Astrocyte (in vitro differentiated cells and primary cell): ENCODE results near the gene ADM.

DNA sequence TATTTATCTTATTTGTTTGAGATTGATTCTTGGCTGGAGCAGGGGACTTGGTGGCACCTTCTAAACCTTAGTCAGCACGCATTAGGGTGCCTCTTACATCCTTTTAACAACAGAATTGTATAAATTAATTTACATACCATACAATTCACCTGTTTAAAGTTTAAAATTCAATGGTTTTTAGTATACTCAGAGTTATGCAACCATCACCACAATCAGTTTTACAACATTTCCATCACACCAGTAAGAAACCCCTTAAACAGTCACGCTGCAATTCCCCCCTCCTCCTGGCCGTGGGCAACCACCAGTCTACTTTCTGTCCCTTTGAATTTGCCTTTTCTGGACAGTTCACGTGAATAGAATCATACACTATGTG lies 20.2 kb upstream of the SWAP70 start:
- PRO-cap = no peak
- RRBS, 2 experiments = no CpG with 5 or more reads among the region's 4 CpGs

- PRO-cap = no peak
- RRBS, 2 experiments = 3 to 6% methylated on average over 5 to 6 of the region's 11 CpGs
Observed at GRCh38 chr11:9664838-9665206, 945 bp downstream of the SWAP70 start.

GRCh38 chr11:9688409-9689642 lies 24.9 kb downstream of the SWAP70 start:
- PRO-cap = no peak
- RRBS, 2 experiments = no CpG with 5 or more reads among the region's 9 CpGs

DNA sequence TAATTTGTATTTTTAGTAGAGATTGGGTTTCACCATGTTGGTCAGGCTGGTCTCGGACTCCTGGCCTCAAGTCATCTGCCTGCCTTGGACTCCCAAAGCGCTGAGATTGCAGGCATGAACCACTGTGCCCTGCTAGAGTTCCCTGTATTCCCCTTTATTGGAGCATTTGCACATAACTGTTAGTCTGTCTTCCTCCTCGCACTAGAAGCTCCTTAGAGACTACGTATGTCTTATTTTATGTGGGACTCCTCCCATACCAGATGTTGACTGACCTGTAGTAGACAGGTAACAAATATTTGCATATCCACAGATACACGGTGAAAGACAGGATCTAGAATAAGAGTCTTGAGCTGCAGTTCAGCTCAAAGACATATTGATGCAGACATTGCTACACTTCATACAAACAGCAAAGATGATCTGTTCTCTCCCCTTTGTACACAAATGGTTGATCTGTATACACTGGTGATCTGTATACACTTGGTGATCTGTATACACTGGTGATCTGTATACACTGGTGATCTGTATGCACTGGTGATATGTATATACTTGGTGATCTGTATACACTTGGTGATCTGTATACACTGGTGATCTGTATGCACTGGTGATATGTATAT lies 40.8 kb downstream of the SWAP70 start:
- PRO-cap = no peak
- RRBS, 2 experiments = no CpG with 5 or more reads among the region's 5 CpGs

DNA sequence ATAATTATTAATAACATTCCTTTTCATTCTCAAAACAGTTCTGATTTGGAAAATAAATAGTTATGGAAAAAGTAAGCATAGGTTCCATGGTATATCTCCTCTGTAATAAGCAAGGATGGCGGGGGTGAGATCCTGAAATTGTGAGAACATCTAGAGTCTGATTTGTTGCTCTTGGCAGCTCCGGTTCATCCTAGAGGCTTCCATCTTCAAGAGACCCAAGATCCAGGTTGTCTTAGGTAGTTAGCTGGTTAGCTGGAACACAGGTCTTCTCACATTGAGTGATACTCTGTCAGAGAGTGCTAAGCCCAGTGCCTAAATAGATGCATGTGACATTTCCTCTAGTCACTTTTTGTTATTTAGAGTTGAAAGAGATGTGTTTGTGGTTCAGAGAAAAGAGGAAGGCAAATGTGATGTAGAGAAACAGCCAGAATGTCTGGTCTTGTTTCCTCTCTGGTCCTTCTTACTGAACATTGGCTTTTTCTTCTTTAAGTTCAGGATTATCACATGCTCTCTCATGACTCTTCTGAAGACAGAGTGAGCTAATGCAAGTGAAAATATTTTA lies 75.2 kb downstream of the SWAP70 start:
- PRO-cap = no peak
- RRBS, 2 experiments = no CpG with 5 or more reads among the region's 2 CpGs

- PRO-cap = no peak
- RRBS, 2 experiments = no CpG with 5 or more reads among the region's 3 CpGs
Observed at GRCh38 chr11:9767978-9768367, 104.1 kb downstream of the SWAP70 start.

GRCh38 chr11:10164728-10165360 lies 129.2 kb downstream of the SBF2 start:
- PRO-cap = no peak
- RRBS, 2 experiments = no CpG with 5 or more reads among the region's 2 CpGs

- PRO-cap = no peak
- RRBS, 2 experiments = no CpG with 5 or more reads among the region's 4 CpGs
Observed at GRCh38 chr11:10187265-10187958, 106.6 kb downstream of the SBF2 start.

DNA sequence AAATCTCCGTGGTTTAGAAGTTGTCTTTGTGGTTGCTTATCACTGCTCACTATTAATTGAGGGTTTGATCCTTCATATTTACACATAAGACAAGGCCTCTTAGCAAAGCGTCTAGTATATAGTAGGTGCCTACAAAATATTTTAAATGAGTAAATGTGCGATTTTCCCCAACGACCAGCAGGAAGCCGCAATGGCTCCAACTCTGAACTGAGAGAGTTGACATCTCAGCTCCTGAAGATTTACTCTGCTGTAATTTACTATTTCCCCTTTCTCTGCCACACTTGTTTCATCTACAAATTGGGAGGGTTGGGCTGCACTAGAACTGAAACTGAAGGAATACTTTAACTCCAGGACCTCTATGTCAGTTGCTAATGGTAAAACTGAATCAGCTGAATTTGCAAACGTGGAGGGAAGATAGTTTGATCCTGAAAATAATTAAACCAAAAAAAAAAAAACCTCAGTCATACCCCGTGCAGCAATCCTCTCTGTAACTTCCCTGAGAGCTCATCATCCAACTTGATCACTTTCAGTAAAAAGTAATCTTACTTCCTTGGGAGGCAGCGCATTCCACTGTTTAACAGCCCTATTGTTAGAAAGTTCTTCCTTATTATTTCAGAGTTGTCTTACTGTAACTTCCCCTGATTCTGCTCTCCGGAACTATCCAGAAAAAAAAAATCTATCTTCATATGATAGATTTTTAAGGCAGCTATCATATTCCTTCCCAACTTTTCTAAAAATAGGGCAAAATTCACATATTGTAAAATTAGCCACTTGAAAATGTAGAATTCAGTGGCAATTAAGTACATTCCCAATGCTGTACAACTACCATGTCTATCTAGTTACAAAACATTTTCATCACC lies 1.4 kb upstream of the SBF2 start:
- PRO-cap = no peak
- RRBS, 2 experiments = no CpG with 5 or more reads among the region's 9 CpGs

DNA sequence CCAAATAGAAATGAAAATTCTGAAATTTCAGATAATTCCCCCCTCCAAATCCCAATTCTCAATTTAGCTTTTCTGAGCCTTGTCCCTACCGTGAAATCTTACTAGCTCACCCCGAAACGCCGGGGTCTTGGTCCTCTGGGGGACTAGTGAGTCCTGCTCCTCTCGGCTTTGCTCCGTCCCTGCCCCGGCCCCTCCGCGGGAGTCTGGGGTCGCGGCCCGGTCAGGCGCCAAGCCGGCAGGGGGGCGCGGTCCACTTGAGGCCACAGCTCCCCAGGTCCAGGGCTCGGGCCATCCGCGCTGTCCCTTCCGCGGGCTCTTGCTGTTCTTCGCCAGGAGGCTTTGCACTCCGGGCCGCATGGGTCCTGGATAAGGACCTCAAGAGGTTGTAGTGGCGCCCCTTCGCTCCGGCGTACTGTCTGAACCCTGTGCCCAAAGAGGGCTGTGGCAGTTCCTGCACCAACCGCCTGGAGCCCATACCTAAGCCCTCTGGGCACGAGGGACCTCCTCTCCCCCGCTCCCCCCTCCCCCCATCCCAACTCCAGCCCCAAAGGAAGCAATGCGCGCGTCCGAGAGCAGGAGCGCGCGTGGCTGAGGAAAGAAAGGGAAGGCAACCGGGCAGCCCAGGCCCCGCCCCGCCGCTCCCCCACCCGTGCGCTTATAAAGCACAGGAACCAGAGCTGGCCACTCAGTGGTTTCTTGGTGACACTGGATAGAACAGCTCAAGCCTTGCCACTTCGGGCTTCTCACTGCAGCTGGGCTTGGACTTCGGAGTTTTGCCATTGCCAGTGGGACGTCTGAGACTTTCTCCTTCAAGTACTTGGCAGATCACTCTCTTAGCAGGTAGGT lies at the start of gene ADM:
Gene ADM, plus strand, starts transcription at position 684 of the 846 bp plus-strand sequence.
- PRO-cap = bidirectional peak, plus-strand start at position 688 of the sequence, minus-strand start at position 443 of the sequence
- RRBS, 2 experiments = 3 to 4% methylated on average over 9 to 10 of the region's 47 CpGs

- PRO-cap = no peak
- RRBS, 2 experiments = no CpG with 5 or more reads among the region's 3 CpGs
Observed at GRCh38 chr11:10310321-10310778, 5.5 kb downstream of the ADM start.

DNA sequence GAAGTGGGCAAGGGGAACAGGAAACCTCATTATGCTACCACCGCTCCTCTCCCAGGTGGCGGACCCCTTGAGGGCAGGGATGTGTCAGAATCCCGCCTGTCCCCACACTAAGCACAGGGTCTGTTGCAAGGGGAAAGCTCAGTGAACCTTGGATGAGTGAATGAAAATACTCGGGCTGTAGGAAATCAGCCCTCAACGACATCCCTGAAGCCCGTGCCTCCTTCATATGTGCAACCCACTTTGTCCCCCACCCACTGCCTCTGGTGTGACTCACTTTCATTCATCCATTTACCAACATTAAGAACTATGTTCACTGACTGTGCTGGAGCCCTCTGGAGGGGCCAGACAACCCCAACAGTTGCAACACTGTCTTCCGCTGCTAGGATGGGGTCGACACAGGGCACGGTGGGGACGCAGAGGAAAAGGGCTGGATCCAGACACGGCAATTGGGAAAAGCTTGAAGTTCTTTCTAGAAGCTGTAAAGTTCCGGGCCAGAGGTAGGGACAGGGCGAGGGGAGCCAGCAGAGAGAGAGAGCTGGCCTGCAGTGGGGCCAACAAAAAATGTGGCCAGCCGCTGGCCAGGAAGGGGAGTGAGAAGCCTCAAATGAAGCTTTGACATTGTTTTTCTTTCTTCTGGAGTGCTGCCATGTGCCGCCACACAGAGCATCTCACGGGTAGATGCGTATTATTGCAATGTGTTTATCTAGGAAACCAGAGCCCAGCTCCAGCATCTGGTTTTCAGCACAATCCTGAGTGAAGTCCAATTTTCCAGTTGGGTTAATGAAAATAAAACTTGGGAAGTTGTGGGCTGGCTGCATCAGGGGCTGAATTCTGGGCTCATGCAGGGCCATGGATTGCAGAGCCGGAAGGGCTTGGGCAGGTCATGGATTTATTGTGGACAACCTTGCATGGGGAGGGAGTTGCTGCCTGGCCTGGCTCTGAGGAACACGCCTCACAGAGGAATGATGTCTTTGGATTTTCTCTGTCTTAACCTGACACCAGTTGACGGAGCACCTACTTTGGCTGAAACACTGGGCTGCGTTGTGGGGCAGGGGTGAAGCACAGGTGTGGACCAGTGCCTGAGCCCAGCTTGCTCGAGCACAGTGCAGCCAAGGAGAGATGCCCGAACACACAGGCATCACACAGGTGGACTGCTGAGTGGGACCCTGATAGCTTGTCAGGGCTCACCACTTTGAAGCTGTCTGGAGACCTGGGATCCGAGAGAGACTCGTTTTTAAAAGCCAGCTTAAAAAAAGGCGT lies 67.7 kb upstream of the AMPD3 start:
- PRO-cap = no peak
- RRBS, 2 experiments = no CpG with 5 or more reads among the region's 26 CpGs

GRCh38 chr11:10450722-10451491 lies 4.2 kb upstream of the AMPD3 start:
- PRO-cap = no peak
- RRBS, 2 experiments = under 1 to 1% methylated on average over 17 of the region's 63 CpGs

DNA sequence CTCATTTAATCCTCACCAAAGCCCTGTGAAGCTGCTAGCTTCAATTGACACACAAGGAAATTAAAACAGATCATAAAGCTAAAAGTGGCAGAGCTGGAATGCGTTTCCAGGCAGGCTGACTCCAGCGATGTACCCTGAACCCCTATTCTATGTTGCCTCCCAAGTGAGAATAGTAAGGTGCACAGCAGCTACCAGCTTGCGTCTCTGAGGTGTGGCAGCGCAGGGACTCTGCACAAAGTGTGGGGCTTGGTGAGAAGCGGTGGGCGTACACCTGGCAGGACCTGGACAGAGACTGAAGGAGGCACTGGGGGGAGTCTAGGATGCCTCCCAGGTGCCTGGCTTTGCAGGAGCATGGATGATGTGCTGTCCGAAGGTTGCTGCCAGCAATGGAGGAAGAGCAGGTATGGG lies 42.9 kb downstream of the AMPD3 start:
- PRO-cap = no peak
- RRBS, 2 experiments = no CpG with 5 or more reads among the region's 7 CpGs

DNA sequence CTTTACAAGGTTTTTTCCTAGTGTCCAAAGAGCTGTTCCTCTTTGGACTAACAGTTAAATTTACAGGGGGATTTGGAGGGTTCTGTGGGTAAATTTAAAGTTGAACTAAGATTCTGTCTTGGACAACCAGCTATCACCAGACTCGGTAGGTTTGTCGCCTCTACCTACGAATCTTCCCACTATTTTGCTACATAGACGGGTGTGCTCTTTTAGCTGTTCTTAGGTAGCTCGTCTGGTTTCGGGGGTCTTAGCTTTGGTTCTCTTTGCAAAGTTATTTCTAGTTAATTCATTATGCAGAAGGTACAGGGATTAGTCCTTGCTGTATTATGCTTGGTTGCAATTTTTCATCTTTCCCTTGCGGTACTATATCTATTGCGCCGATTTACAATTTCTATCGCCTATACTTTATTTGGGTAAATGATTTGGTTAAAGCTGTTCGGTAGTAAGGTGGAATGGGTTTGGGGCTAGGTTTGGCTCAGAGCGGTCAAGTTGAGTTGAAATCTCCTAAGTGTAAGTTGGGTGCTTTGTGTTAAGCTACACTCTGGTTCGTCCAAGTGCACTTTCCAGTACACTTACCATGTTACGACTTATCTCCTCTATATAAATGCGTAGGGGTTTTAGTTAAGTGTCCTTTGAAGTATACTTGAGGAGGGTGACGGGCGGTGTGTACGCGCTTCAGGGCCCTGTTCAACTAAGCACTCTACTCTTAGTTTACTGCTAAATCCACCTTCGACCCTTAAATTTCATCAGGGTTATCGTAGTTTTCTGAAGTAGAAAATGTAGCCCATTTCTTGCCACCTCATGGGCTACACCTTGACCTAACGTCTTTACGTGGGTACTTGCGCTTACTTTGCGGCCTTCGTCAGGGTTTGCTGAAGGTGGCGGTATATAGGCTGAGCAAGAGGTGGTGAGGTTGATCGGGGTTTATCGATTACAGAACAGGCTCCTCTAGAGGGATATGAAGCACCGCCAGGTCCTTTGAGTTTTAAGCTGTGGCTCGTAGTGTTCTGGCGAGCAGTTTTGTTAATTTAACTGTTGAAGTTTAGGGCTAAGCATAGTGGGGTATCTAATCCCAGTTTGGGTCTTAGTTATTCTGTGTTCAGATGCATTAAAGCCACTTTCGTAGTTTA lies 31.9 kb downstream of the RNF141 start:
- PRO-cap = unidirectional peak, minus-strand start at position 168 of the sequence; unidirectional peak, minus-strand start at position 535 of the sequence; unidirectional peak, minus-strand start at position 707 of the sequence
- RRBS, 2 experiments = no CpG with 5 or more reads among the region's 33 CpGs

DNA sequence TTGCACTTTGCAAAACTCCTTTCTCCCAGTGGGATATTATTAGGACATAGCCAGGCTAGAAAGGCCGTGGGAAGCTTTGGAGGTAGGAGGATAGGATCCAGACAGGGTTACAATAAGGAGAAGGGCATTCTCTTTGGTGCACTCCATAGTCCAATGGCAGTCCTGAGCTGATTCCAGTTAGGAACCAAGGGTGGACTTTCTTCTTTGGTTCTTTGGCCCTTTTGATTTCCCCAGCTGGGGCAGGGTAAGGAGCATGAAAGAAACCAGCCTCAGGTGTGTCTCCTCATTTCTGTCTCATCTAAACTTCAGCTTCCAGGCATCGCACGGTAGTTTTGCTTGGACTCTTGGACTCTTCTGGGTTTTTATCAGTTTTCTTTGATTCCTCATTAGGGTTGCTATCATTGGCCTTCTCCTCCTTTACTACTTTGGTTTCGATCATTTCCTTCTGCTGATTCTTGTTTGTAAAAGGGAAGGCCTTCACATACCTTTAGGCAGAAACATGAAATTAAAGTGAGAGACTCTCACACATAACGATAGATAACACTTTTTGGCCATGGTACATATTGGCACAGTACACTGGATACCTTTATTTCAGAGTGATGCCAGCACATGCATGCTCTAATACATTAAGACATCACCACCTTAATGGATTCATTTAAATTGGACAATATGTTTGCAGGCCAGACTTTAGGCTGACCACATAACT lies 9.5 kb downstream of the LYVE1 start:
- PRO-cap = no peak
- RRBS, 2 experiments = no CpG with 5 or more reads among the region's 5 CpGs

GRCh38 chr11:10690141-10690614 lies 3.4 kb downstream of the IRAG1 start:
- PRO-cap = no peak
- RRBS, 2 experiments = no CpG with 5 or more reads among the region's 7 CpGs

DNA sequence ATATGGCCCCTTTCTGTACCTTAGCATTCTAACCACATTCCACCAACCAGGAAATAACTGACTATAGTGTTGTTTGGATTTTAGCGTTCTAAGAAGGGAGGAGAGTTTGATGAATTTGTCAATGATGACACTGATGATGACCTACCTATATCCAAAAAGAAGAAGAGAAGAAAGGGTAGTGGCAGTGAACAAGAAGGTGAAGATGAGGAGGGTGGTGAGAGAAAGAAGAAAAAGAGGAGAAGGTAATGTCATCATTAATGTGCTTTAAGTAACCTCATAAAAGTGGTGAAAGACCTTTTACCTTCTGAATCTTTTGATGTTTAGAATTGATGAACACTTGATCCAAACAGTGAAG lies 22.9 kb downstream of the CTR9 start:
- PRO-cap = no peak
- RRBS, 2 experiments = no CpG with 5 or more reads among the region's 1 CpG

- PRO-cap = unidirectional peak, minus-strand start at chr11:10801607
- RRBS, 2 experiments = no CpG with 5 or more reads among the region's 16 CpGs
Observed at GRCh38 chr11:10801262-10802635, 7.0 kb downstream of the EIF4G2 start.

DNA sequence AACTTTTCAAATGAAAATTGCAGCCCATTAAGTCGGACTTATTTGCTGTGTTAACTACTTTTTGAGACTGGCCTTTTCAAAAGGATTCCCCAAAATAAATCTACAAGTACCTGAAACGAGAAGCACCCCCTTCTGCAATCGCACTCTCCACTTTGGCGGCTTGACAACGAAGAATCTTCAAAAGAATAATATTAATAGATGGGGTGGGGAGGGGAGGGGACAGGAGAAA lies 1.7 kb downstream of the EIF4G2 start:
- PRO-cap = no peak
- RRBS, 2 experiments = no CpG with 5 or more reads among the region's 5 CpGs